Measurements from ENCODE around the genes LPCAT3, C1S, CD163 and DPPA3.

- PRO-cap: bidirectional peak, plus-strand start at chr12:6852663, minus-strand start at chr12:6852353
- RRBS: no CpG with 5 or more reads among the region's 48 CpGs
These were observed 446 bp downstream of the USP5 start for GRCh38 chr12:6852258-6852933.

DNA sequence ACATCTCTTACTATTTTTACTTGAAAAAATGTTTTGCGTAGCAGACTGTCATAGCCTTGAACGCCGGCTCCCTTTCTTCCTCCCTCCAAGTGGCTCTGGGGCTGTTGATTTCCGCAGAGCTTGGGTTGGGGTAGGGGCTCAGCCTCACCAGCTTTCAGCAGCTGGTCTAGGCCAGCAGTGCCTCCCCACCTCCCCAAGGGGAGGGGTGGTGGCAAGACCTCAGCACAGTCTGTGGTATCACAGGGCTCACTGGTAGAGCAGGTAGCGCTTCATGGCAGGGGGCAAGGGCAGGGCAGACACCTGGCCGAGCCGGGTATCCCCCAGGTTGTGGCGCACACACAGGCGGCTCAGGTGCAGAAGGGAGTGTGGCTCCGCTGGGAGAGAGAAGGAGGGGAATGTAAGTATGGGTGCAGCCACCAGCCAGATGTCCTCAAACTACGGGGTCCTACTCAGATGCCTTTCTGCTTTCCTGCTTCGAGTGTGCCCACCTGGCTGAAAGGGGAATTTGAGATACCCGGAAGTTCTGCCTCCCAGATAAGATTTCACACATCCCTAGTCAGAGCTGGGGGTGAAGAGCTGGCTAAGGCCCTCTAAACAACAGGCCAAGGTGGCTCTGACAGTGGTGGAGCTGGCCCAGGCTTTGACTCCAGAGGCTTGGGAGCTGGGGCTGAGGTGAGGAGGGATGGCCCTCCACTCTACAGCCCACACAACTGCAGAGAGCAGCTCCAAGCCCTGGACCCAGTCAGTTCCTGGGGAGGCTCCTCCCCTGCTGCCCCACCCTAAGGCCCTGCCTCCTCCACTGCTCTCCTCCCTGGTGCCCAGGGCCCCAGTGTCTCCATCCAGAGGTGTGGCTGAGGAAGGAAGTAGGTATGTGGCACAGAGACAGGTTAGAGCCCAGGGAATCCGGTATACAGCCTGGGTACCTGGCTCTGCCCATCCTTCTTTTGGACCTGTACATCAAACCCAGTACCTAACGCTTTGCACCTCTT, 1.9 kb downstream of the SPSB2 start:
- PRO-cap: no peak
- RRBS: no CpG with 5 or more reads among the region's 15 CpGs

DNA sequence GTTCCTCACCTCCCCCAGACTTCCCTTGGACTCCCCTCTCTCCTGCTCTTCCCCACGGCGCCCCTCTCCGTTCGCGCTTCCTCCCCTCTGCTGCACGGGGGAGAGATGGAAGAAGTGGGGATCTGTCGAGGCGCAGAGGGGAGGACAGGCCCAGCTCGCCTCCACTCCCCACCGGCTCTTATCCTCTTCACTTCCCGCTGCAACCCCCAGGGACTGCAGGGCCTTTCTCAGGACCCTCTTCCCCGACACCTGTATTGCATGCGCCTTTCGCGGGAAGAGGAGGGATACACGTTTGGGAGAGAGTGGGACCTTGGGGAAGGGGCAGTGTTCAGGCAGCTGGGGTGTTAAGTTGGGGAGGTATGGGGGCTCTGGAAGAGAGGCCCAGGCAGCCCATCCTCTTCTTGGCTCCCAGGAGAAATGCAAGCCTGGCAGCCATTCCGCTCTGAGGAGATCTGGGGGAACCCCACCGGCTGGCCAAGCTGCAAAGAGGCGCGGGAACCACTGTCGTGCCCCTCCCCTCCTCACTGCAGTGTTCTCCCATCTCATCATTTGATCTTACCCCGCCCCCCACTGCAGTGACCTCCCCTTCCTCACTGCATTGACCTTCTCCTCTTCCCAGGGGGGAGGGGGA, 759 bp downstream of the ENO2 start:
- PRO-cap: no peak
- RRBS: no CpG with 5 or more reads among the region's 22 CpGs

DNA sequence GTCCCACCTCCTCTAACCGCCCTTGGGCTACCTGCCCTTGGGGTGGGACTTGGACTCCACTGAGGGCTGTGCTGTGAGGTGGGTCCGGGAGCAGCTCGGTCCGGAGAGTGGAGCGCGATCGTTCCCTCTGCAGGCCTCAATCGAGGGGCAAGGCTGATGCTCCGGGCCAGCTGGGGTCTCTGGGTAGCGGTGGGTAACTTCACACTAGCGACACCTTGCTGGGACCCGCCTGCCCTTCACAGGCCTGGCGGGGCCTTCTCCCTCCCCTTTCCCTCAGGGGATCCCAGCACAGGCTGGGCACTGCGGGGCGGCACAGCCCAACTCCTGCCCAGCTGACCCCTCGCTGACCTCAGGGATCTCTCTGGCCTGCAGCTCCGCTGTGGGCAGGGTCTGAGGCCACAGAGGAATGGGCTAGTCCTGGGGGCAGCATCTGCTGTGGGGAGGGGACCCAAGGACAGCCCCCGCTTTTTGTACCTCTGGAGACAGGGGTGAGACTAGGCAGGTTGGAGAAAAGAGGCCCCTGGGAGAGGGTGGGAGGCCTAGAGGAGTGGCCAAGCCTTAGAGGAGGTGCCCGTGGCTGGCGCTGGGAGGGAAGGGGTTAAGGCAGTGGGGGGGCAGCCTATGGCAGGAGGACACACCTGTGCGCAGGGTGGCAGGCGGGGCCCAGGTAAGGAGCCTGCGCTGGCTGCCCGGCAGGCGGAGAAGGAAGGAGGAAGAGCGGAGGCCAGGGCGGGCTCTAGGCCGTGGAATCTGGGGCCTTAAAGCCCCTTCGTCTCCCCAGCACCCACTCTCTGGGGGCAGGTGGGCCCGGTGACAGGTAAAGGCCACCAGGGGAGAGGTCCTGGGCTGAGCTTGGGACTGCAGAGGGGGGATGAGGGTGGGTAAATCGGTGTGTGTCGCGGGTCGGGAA, 7.7 kb downstream of the PHB2 start:
- PRO-cap: bidirectional peak, plus-strand start at position 695 of the sequence, minus-strand start at position 512 of the sequence
- RRBS: 62% methylated on average over 15 of the region's 34 CpGs

DNA sequence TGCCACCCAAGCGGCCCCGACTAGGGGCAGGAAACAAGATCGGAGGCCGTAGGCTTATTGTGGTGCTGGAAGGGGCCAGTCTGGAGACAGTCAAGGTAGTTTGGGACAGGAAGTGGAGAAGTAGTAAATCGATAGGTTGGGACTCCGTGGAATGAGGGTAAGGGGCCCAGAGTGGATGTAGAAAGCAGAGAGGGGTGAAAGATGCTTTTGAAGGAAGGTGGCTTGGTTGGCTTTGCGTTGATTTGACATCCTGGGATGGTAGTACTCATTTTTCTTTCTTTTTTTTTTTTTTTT, 231 bp downstream of the EMG1 start:
- PRO-cap: no peak
- RRBS: no CpG with 5 or more reads among the region's 7 CpGs

- PRO-cap: no peak
- RRBS: no CpG with 5 or more reads among the region's 1 CpG
These were observed 5.7 kb downstream of the LPCAT3 start for GRCh38 chr12:7012618-7012909.

- PRO-cap: bidirectional peak, plus-strand start at chr12:7018674, minus-strand start at chr12:7018474; bidirectional peak, plus-strand start at chr12:7019035, minus-strand start at chr12:7018780
- RRBS: 2% methylated on average over 25 of the region's 85 CpGs
These were observed at the start of gene LPCAT3 for GRCh38 chr12:7017753-7018897. Gene LPCAT3 (minus strand): TSS chr12:7018476.

- PRO-cap: bidirectional peak, plus-strand start at chr12:7060729, minus-strand start at chr12:7060383; unidirectional peak, plus-strand start at chr12:7060910
- RRBS: no CpG with 5 or more reads among the region's 12 CpGs
These were observed at the start of gene C1S for GRCh38 chr12:7060105-7061011. Gene C1S (plus strand): TSS chr12:7060718.

DNA sequence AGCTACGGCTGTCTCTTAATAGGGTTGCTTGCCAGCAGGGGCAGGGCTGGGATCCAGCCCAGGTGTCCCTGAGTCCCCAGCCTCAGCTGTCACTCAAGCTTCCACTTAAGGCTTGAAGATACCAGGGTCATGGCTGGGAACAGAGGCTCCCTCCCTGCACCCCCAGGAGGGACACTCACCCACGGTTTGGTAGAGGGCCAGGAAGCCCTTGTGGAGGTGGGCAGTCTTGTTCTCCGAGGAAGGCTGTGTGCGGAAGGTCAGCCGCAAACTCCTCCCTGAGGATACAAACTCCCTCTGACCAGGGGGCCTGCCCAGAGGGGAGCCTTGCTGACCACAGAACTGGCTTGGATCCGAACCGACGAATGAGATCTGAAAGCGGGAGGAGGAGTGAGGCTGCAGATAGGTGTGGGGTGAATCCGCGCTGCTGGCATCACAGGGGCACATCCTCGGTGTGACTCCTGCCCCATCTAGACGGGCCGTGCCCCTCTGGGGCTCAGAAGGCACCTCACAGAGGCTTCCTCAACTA, 7.2 kb downstream of the C1RL start:
- PRO-cap: no peak
- RRBS: no CpG with 5 or more reads among the region's 14 CpGs

GRCh38 chr12:7161811-7162150, 27.7 kb upstream of the PEX5 start:
- PRO-cap: no peak
- RRBS: no CpG with 5 or more reads among the region's 4 CpGs

DNA sequence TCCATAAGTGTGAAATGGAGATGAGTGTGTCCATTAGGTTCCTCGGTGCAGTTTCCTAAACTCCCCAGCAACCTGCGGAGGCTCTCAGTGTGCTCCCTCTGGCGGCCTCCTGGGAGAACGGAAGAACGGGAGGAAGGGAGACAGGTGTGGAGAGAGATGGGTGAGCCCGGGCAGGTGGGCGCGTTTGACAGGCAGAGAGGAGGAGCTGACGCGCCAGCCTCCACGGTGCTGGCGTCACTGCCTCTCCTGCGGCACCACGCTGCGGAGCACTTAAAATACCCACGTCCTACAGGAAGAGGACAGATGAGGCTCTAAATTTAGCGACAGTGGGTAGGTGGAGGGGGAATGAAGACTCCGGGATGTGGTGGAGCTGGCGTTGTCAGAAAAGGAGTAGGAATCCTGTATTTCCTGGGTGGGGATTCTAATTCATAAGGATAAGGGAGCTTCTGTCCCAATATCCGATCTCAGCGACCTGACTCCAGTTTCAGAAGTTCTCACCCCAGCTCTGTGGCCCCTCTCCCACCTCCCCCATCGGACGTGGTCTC, 26.7 kb upstream of the PEX5 start:
- PRO-cap: no peak
- RRBS: no CpG with 5 or more reads among the region's 23 CpGs

GRCh38 chr12:7439370-7440581, 4.2 kb downstream of the CD163L1 start:
- PRO-cap: bidirectional peak, plus-strand start at chr12:7440165, minus-strand start at chr12:7440165
- RRBS: 6% methylated on average over 17 of the region's 87 CpGs

DNA sequence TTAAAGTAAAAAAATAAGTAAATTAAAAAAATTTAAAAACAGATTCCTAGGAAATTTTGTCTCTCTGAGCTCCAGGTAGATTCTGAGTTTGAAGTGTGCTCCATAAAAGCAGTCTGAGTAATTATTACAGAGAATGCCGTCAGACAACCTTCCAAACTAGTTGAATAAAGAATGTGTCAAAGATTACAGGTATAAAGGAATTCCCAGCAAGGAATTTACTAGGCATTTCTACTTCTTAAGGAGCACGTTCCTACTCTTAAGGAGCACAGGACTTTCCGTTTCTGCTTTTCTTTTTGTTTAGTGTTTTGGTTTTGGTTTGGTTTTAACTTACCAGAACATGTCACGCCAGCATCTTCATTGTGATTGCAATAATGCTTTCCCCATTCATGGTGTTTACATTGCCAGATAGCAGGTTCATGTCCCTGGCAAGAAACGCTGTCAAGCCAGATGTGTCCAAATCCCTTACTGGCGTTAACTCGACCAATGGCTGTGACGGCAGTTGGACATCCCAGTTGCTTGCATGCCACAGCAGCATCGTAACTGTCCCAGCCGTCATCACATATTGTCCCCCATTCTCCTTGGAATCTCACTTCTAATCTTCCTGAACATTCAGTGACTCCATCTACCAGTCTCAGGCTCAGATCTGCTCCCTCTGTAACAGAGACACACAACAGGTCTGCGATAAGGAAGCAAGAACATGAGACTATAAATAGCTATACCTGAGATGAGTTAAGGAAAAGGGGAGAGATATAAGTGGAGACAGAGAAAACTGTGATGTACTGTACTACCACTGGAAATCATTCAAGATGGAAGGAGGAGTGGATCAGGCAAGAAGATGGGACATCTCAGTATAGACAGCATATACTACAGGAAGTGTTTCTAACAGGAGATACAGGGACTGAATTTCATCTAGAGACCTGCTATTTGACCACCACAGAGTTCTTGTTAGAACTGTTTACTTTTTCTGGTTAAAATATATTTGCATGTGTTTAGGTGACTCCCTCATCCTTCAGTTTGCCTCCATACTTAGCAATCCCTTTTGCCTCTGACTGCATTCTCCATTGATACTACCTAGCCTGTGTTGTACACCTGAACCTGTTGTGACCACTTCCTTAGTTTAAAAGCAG, 6.7 kb downstream of the CD163 start:
- PRO-cap: no peak
- RRBS: no CpG with 5 or more reads among the region's 11 CpGs

DNA sequence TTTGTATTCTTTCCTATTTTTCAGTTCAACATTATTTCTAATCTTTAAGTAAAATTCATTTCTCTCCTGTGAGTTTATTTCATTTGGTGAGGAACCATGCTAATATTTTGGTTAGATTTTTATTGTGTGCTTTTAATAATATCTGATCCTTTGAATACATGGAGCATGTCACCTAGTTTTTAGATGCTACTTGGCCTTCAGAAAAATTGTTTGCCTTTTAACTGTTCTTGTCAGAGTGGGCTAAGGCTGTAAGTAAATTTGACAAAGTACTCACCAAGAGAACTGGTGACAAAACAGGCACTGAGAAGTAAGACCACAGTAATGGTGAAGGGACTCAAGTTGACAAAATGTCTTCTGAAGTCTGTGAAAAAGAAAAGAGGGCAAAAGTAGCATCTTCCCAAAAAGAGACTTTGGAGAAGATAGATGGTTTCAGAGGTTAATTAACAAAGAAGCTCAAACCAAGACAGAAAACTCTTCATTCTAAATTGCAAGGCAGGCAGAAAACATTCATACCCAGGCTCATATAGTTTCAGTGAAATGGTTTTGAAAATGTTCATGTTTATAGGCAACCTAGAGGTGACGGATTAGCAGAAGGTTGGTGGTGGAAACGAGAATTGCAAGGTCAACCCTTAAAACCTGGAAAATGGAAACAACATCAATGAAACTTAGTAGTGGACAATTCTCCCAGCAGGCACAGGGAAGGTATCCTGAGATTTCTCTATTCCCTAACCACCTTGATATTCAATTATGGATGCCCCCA, 1.2 kb downstream of the CD163 start:
- PRO-cap: no peak
- RRBS: no CpG with 5 or more reads among the region's 2 CpGs

- PRO-cap: no peak
- RRBS: no CpG with 5 or more reads among the region's 3 CpGs
These were observed at the start of gene CD163 for GRCh38 chr12:7503253-7504124. Gene CD163 (minus strand): TSS chr12:7503777.

DNA sequence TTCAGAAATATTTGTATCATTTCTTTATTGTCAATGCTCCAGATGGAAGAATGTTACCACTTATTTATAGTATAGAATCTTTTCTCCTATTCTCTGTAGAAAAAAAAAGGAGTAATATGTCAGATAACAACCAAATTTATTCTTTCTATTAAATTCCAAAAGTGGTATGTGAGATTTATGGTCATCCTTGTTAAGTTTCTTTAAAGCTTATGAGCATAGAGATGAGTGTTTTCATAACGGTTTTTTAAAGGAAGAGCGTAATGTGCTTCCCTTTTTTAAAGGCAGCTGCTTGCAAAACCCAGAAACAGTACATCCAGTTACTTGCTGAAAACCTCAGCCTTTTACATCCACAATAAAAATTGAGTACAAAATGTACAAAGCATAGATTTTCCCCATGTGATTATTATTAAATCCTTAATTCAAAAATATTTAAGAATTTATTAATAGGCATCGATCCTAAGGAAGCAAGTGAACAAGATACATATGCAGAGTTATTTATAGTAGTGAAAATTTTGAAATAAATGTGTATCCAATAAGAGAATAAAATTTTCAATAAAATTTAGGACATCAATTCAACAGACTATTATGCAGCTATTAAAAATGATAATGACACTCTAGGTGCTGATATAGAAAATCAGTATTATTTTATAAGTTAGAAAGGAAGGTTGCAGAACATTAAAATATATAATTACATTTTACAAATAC, 53.7 kb upstream of the CD163 start:
- PRO-cap: no peak
- RRBS: no CpG with 5 or more reads among the region's 3 CpGs

DNA sequence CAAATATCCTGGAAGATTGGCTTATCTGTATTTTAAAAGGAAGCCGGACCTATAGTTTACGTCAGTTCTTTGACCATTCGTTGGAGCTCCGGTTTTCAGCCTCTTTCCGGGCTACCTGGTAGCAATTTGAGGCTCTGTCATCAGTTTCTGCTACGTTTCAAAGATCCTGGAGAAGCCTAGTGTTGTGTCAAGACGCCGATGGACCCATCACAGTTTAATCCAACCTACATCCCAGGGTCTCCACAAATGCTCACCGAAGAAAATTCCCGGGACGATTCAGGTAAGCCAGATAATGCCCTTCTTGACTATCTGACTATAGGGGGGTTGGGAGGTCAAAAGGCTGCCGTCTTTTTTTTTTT, at the start of gene DPPA3:
DPPA3 (plus strand) TSS at position 61 of the 359 bp plus-strand sequence.
- PRO-cap: no peak
- RRBS: 80% methylated on average over 3 of the region's 12 CpGs

DNA sequence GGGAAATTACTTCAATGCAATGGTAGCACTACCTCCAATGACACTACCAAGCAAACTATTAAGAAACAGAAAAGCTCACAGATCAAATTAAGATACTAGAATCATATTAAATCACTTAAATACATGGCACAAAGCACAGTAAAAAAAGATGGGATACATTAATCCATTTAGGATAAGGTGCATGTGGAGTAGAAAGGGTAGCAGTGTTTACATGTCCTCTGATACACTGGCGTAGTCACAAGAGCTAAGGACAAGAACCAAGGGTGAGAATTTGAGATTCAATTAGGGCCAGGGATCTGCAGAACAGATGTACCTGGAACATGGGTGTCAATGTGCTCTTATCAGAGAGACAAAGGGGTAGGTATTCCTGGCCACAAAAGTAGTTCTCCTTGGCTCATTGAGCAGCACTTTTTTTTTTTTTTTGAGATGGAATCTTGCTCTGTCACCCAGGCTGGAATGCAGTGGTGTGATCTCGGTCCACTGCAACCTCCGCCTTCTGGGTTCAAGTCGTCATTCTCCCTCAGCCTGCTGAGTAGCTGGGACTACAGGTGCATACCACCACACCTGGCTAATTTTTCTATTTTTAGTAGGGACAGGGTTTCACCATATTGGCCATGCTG, 29.8 kb downstream of the SLC2A3 start:
- PRO-cap: no peak
- RRBS: no CpG with 5 or more reads among the region's 4 CpGs

- PRO-cap: no peak
- RRBS: no CpG with 5 or more reads among the region's 4 CpGs
These were observed 28.9 kb downstream of the SLC2A3 start for GRCh38 chr12:7907090-7907487.

DNA sequence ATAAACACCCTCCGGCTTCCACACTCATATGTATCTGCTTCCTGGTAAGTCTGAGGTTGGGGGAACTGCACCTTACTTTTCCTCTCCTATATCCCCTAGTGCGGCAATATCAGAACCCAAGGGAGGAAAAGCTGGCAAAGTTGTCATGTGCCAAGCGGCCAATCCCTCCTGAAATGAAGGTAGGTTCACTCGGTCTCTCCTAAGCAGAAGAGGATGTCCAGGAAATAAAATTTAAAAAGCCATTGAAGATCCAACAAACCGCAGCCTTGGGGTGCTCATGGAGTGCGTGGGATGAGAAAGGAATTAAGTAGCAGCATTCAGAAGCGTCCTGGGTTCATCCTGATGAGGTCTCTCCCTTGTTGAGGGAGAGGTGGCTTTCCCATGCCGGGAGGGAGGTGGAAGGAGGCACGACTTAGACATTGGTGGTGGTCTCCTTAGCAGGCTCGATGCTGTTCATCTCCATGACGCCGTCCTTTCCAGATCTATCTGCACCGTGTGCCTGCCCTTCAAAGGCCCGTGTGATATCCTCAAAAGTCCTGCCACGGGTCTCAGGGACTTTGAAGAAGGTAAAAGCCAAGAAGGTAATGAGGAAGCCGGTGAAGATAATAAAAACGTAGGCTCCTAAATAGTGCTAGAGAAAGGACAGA, 14.9 kb downstream of the SLC2A3 start:
- PRO-cap: no peak
- RRBS: no CpG with 5 or more reads among the region's 17 CpGs

Measured in kidney (tissue), 2 donors.